ENCODE measurements around the genes RPL35, PPP6C, RABEPK, PBX3 and RALGPS1.

DNA sequence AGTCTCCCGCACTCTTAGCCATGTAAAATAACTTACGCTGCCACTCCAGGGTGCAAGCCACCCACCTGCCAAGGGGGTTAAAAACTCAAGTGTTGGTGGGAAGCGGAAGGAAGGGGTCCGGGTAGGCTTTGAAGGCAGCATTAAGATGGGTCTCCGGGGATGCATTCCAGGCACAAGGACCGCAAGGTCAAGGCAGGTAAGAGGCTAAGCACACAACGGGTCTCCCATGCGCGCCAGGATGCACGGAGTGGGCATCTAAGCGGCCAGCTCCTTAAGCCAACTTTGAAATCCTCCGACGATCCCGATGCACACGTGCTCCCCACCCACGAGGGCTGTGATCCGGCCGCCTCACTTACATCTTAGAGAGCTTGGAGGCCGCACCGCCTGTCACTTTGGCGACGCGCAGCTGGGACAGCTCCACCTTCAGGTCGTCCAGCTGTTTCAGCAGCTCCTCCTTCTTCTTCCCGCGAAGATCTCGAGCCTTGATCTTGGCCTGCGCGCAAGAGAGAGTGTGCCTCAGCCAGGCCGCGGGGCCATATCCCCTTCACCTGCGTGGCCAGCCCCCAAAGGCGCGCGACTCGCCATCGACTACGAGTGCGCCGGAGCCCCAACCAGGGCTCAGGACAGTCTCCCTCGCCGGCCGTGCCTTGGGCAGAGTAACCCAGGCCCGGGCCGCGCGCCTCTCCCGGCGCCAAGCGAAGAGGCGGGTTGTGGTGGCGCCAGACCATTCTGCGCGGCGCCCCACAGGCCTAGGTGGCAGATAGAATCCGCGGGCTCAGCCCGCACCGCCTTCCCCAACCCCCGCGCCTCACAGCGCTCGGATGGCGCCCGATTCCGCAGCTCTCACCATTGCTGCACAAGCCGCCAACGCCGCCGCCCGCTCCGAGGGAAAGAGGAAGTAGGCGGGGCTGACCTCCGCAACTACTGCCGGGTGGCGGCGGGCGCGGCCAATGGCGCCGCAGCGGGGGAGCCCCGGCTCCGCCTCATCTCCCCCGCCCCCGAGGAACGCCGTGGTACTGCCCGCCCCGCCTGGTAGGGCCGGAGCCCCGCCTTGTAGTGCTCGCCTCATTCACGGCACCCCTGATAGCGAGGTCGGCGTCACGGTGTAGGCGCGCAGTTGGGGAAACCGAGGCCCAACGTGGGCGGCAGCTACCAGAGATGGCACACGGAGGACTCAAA lies at the start of gene RPL35:
Gene RPL35, minus strand, starts transcription at position 895 of the 1,179 bp plus-strand sequence.
- RRBS, 2 experiments: under 1 to 6% methylated on average over 17 to 21 of the region's 104 CpGs

DNA sequence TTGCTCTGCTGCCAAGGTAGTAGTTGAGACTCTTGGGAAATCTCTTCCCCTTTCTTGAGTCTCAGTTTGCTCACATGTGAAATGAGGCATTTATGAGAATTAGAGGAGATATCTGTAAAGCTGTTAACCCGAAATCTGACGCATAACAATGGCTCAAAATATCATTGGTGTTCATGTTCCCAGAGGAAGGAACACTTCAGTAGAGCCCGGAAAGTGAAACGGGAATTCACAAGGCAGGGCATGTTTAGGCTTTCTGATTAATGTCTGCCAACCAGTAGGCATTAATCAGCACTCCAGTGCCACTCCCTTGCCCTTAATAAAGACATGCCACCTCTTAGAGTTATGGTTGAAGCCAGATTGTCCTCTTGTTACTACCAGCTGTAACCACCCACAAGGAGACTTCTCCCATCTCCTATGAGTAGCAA lies 1.6 kb downstream of the ARPC5L start:
- RRBS, 2 experiments: no CpG with 5 or more reads among the region's 4 CpGs

DNA sequence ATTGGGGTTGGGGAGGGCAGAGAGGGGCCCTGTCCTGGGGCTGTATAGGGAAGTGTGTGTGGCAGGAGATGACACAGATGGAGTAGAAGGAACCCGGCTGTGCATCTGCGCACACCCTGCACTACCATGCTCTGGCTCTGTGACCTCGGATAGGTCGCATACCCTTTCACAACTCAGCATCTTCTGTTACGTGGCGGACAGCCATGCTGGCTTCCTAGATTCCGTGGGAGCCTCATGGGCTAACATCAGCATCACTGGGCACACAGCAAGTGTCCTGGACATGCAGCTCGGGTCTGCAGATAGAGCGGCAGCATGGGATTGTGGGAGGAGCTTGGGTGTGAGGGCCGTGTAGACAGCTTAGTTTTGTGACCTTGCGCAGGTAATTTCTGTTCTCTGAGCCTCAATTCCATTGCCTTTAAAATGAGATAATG lies 9.2 kb downstream of the ARPC5L start:
- RRBS, 2 experiments: no CpG with 5 or more reads among the region's 11 CpGs

GRCh38 chr9:124877318-124878051 lies 15.6 kb downstream of the ARPC5L start:
- RRBS, 2 experiments: 91% methylated on average over 5 of the region's 10 CpGs; no CpG with 5 or more reads in 1 of the 2 experiments

DNA sequence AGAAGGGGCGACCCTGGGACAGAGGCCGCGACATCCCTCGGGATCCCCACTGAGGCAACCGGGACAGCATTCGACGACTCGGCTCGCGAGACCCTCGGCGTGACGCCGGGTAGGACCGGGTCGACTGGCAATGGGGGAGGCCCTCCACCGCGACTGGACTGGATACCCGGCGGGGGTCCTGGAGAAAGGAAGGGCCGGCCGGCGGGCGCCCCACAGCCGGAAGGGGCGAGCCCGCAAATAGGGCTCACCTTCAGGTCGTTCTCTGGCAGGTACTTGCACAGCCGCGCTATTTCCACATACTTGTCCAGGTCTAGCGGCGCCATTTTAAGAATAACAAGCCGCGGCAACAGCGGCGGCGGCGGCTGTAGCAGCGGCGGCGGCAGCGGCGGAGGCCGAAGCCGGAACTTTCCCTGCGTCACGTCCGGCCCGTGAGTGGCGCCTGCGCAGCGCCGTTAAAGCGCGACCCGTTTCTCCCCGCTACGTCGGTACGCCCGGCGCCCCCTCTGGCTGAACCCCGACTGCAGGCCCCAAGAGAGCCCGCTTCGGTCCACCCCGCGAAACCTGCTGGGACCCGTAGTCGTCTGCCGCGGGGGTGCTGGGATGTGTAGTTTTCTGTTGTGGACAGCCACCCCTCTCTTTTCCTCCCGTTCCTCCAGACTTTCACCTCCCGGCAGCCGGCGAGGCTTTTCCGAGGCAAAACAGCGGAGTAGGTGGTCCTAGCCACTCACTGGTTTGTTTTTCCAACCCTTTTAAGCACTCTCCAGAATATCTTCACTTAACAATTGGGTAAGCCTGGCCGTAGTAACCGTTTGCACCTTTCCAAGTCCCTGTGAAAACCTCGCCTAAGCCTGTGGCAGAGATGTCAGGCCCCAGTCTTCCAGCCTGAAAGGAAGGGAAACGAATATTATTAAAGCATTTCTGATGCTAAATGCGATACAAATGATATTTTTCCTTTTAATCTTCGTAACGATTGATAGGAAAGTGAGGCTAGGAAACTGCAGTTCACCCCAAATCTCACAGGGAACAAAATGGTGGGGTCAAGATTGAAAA lies at the start of gene PPP6C:
Gene PPP6C, minus strand, starts transcription at position 408 of the 1,050 bp plus-strand sequence.
- RRBS, 2 experiments: 1 to 5% methylated on average over 29 of the region's 84 CpGs

DNA sequence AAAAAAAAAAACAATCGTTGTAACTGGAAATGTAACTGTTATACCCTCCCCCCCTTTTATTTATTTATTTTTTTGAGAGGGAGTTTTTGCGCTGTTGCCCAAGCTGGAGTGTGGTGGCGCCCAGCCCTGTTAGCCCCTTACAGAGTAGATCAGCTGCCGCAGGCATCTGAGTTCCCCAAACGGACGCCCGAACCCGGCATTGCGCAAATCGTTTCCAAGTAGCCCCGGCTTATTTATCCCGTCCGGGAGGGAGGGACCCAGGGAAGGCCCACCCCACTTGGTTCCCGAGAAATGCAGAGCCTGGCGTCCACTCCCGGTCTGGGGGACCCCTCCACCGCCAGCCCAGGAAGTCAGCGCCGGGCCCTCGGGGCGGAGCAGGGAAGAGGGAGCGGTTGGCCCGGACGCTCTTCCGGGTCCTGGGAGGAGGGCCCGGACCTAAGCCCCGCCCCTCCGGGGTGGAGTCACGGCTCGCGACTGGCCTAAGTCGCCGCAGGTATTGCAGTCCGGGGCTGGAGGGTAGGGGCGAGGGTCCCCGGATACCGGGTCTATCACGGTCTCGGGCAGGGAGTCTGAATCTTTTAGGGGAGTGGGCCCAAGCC lies at the start of gene RABEPK:
Gene RABEPK, plus strand, starts transcription at position 458 of the 599 bp plus-strand sequence.
- RRBS, 2 experiments: 1 to 5% methylated on average over 21 of the region's 39 CpGs

DNA sequence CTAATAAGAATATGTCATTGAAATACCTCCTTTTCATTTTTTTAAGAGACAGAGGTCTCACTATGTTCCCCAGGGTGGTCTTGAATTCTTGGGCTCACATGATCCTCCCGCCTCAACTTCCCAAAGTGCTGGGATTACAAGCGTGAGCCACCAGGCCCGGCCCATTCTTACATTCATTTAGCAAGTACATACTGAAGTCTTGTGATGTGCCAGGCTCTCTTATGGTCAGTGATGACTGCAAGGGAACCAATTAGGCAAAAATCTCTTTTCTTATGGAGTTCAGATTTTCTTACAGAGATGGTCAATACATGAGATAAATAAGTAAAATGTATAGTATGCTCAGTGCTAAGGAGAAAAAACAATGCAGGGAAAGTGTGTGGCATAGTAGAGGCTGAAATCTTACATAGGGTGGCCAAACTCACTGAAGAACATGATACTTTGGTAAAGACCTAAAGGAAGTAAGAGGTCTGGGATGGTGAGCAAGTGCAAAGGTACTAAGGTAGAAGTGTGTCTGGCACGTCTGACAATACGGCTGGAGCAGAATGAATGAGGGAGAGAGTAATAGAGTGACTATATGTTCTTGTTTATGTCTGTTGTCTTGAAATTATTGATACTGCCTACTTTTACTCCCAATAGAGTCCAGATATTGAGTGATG lies 27.0 kb downstream of the GAPVD1 start:
- RRBS, 2 experiments: no CpG with 5 or more reads among the region's 5 CpGs

DNA sequence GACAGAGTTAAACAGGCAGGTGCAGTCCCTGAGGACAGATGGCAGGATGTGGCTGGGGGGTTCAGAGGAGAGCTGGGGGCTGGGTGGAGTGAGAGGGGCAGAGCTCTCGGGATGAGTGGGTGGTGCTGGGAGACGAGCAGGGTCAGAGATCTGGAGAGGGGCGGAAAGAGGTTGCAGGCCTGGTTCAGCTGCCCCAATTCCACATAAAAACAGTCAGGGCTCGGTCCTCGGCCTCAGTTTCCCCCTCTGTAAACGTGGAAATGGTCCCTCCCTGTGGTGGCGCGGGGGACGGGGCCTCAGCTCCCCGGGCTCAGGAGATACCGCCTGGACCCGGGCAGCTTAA lies 146.0 kb downstream of the GAPVD1 start:
- RRBS, 2 experiments: 7 to 13% methylated on average over 1 of the region's 12 CpGs

- RRBS, 2 experiments: under 1 to 4% methylated on average over 5 of the region's 23 CpGs
These were observed 148.6 kb downstream of the GAPVD1 start for GRCh38 chr9:125410181-125410759.

DNA sequence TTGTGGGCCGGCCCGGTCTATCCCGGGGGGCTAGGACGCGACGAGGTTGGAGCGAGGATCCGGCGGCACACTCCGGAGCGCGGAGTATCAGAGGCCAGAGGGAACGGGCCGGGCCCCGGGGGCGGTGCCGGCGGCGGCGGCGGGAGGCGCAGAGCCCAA lies 861 bp upstream of the PBX3 start:
- RRBS, 2 experiments: under 1 to 8% methylated on average over 6 to 10 of the region's 22 CpGs

GRCh38 chr9:125746592-125746781 lies 686 bp upstream of the PBX3 start:
- RRBS, 2 experiments: 1 to 5% methylated on average over 22 to 25 of the region's 25 CpGs

GRCh38 chr9:125746782-125747767 lies at the start of gene PBX3:
Gene PBX3 (plus strand): TSS chr9:125747373.
- RRBS, 2 experiments: under 1 to 5% methylated on average over 60 to 61 of the region's 151 CpGs

- RRBS, 2 experiments: no CpG with 5 or more reads among the region's 4 CpGs
These were observed 63.6 kb downstream of the MVB12B start for GRCh38 chr9:126390296-126390652.

- RRBS, 2 experiments: no CpG with 5 or more reads among the region's 3 CpGs
These were observed 16.5 kb upstream of the LMX1B start for GRCh38 chr9:126597244-126597613.

GRCh38 chr9:126708292-126708649 lies 94.5 kb downstream of the LMX1B start:
- RRBS, 2 experiments: no CpG with 5 or more reads among the region's 2 CpGs

DNA sequence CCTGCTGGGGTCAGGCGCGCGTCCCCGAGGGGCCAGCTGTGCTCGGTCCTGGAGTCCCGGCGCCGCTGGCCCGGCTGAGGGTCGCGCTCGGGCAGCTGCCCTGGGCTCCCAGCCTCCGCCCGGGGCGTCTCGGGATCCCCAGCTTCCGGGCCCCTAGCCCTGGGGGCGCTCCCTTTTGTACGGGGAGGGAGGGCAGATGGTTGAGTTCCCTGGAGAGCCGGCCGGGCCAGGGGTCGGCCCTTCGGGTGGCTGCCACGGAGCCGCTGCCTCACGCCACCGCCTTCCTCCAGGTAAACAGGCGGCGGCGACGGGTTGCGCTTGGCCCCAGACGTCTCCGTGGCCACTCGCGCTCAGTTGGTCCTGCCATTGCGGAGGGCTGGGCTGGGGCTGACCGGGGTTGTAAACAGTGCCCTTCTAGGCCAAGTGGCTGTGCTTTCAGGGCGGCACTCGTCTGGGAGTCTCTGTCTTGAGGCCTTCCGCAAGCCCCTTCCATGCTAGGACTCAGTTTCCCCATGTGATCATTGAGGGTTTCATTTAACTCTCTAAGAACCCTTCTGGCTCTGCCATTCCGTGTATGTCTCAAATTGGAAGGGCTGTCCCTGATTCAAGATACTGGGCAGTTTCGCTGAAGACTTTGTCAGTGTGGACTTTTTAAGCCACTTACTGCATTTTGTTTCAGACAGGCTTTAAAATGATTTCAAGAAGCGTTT lies 663 bp downstream of the ZBTB34 start:
- RRBS, 2 experiments: under 1 to 7% methylated on average over 16 of the region's 44 CpGs

- RRBS, 2 experiments: no CpG with 5 or more reads among the region's 3 CpGs
These were observed 1.2 kb downstream of the ZBTB34 start for GRCh38 chr9:126861716-126861915.

GRCh38 chr9:126879435-126880481 lies 19.3 kb downstream of the ZBTB34 start:
- RRBS, 2 experiments: no CpG with 5 or more reads among the region's 36 CpGs

- RRBS, 2 experiments: 1 to 4% methylated on average over 75 to 76 of the region's 139 CpGs
These were observed at the start of gene RALGPS1 for GRCh38 chr9:126914266-126915524. Gene RALGPS1 (plus strand): TSS chr9:126914782.

GRCh38 chr9:126915525-126916196 lies 1.1 kb downstream of the RALGPS1 start:
- RRBS, 2 experiments: 6 to 17% methylated on average over 3 of the region's 21 CpGs